Pulmonary lymph node (tissue), 1 donor: ENCODE measurements around a stretch of chr9.

DNA sequence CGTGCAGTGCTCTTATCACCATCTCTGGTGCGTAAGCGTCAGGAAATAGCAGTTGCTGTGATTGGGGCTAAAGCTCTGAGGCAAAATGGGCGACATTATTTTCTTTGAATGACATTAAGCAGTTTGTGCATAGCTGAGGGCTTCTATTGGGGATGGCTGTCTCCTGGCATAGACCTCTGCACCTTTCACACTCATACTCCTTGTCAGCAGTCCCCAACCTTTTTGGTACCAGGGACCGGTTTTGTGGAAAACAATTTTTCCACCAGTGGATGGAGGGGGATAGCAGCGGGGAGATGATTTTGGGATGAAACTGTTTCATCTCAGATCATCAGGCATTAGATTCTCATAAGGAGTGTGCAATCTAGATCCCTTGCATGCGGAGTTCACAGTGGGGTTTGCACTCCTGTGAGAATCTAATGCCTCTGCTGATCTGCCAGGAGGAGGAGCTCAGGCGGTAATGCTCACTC lies 1.2 kb upstream of the MSMP start:
- PRO-cap, result no peak

- PRO-cap, result no peak
Observed at GRCh38 chr9:35775944-35776583, 15.3 kb upstream of the NPR2 start.

DNA sequence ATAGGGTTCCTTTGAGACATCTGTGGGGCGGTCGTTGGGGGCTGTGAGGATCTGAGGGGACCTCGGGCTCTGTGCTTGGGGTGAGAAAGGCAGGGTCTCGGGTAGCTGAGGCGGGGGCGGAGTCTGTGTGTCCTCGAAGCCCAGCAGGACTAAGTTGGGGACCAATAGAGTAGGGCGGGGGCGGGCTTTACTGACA lies 132 bp upstream of the TMEM8B start:
- PRO-cap, result bidirectional peak, plus-strand start outside the sequence, minus-strand start at position 77 of the sequence

- PRO-cap, result no peak
Observed at GRCh38 chr9:35945691-35946220, 12.2 kb downstream of the OR2S2 start.

DNA sequence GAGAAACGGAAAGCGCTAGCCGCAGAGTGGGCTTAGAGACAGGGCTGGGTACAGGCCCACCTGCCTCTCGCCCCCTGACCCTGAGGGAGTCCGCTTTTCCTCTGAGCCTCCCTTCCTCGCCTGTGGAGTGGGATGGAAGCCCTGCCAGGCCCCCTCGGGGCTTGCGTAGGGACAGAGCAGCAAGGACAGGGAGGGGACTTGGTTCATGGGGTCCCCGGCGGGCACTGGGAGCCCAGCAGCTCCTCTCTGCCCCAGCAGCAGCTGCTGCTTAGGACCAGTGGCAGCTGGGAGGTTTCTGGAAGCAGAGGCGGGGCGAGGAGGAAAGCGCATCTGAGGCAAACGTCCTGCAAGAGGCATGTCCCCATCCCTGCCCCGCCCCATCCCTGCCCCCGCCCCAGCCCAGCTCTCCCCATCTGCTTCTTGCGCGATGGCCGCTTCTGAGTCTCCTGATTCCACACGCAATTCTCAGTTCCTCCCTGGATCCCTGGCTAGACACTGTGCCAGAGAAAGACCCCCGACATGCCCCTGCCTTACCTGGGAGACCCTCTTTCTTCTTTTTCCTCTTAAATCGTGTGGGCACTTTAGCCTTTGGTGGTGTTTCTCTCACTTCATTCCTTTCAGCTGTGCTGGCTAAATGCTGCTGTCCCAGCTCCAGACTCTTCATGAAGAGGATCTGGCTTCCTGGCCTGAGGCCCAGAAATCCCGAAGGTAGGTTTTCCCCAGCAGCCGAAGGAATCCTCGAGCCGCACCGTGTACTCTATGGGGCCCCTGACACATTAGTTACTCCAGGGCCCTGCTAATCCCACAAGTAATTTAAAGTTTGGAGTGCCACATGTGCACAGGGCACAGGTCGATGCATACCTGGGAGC lies 4.3 kb upstream of the OR2S2 start:
- PRO-cap, result no peak

DNA sequence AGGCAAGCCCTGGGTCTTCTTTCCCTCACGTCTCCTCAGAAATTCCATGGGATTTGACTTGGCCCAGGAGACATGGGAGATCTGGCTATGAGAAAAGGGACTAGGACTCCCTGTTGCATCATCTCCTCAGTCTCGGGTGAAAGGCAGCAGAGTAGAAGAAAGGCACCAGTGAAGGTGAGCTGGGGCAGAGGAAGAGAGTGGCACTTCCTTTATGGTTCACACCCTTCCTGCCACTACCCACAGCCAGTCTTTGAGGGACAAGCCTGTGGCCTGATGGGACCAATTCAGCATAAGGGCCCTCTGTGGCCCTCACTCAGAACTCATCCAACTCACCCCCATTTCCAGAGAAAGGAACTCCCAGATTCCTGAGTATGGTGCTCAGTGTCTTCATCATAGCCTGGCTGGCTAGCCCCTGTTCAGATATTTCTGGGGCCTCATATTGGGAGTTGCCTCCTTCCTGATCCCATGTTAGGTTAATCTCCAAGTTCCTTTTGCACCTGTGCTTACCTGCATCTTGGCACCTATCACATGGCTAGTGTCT lies 8.4 kb downstream of the GLIPR2 start:
- PRO-cap, result unidirectional peak, minus-strand start at position 134 of the sequence

DNA sequence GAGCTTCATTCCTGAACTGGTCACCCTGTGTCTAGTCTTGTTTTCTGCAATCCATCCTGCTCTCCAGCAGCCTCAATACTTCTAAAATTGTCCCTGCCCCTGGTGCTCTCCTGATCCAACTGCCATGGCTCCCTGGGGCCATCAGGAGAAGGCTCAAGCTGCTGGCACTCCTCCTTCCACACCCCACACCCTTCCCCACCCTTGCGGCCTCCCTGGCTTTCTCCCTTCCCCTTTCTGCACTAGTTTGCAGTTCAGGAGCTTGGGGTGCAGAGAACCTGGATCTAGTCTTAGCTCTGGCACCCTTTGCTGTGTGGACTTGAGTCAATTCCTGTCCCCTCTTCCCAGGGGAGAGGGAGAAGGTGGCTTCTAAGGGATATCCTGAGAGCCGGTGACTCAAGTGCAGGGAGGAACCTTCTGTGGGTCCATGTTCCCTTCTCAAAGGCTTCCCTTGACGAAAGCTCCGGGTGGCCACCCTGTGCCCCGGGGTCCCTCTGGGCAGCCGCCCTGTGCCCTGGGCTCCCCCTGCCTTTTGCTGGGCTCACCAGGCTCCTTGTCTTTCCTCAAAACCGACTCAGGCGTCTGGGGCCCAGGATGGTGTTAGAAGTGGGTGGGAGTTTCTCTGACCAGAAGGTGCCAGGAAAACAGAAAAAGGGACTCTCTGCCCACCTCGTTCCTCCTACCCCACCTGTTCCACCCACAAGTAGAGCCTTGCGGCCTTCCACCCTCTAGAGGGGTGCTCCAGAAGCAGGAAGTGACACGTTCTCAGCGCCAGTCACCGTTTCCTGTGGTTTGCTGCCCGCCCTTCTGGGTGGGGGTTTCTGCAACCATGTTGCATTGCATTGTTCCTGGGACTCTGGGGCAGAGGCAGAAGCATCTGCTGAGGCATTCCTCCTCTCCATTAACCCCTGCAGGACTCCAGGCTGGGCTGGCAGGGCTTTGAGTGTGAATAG lies 15.0 kb downstream of the GLIPR2 start:
- PRO-cap, result bidirectional peak, plus-strand start at position 848 of the sequence, minus-strand start at position 698 of the sequence

DNA sequence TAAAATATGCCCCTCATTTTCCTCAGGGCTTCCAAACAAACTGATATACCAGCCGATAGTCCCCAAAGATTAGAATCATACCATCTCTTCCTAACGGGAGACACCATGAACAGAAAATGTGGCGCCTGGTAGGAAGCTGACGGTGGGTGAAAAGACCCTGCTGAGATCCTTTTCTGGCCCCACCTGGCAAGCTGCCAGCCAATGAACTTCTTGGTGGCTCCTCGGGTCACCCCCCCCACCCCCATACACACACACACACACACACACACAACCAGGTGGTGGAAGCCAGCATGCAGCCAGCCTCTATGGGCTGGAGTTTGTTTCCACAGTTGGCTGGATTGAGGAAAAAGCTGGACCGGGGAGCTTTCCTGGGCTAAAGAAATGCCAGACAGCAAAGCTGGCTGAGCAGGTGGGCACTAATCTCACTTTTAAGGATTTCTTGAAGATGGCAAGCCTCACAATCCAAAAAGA lies 4.8 kb upstream of the CCIN start:
- PRO-cap, result no peak

DNA sequence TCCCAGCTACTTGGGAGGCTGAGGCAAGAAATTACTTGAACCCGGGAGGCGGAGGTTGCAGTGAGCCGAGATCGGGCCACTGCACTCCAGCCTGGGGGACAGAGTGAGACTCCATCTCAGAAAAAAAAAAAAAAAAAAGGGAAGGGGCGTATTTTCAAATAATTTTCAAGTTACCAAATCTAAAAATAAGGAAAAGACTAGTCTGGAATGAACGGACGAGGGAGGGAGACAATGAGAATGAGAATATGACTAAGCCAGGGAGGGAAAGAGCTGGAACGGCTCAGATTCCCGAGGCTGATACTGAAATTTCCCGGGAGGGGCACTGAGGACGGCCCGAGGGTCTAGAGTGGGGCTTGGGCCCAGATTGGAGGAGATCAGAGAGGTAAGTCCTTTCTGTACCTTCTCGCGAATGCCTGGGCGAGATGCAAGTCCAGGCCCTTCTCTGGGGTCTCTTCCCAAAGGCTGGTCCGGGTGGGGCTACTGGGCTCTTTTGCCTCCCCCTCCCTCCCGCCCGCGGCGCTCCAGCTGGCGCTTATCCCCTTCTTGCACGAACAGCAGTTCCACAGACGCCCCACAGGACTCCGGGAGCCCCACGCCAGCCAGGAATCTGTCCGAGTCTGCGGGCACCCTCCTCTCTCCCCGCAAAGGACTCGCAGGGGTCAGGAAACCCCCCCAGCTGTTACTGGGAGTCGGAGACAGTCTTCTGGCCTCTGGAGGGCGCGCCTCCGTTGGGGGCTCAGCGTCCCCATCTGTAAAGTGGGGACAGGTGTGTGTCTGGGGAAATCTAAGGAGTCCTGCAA lies 3.3 kb upstream of the CCIN start:
- PRO-cap, result no peak

- PRO-cap, result no peak
Observed at GRCh38 chr9:36189735-36190345, 881 bp upstream of the CLTA start.

- PRO-cap, result no peak
Observed at GRCh38 chr9:36399963-36400166, 204 bp downstream of the RNF38 start.

DNA sequence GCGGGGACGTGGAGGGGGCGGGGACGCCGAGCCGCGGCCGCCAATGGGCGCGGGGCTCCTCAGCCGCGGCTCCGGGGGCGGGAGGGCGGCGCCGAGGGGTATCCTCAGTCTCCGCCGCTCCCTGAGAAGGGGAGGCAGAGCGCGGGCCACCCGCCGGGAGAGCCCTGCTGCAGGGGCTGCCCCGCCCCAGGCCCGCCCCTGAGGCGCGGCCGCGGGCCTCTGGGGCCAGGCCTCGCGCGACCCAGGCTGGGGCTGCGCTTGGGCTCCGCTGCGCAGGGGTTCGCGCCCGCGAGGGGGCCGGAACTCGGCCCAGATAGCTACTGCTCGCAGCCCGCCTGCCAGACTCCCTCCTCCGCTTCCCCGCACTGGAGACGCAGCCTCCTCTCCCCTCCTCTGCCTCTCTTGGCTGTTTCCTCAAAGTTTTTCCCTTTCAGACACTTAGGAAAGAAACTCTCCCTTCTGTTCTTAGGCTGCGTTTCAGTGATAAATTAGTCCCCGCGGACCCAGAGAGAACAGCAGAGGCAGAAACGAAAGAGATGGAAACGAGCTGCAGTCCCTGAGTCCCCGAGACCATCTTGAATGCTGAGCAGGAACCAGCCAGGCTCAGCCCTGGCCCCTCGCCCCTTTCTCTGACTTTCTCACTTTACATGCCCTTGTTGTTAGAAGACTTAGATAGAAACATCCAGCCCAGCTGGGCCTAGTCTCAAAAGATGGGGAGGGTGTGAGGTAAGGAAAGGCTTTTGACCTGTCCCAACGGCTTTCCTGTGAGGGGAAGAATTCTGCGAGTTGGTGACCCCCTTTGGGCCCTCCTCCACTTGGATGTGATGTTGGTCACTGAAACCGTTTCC lies 84.8 kb upstream of the MELK start:
- PRO-cap, result bidirectional peak, plus-strand start at position 264 of the sequence, minus-strand start outside the sequence

DNA sequence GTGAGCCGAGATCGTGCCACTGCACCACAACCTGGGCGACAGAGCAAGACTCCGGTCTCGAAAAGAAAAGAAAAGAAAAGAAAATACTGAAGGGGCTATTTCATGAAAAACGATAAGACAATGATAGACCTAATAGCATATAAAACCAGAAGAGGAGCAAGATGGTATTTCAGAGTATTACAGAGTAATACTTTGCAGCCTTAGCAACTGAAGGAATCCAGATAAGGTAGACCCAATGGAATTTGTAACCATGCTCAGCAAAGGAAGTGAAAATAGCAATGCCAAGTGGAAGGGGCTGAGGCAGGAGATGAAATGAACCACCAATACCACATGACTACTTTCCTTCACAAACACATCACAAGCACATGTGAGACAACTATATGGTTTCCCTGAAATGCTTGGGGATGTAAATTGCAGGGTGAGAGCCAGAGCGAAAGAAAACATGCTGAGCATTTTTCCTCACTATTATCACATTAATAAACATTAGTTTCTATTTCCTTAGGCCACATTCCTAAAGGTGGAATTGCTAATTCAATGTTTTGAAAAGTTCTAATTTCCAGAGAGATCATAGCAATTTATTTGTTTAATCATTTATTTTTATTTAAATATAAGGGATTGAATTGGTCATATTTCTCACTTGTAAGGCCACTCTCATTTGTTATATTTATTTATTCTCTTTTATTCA lies 79.8 kb upstream of the MELK start:
- PRO-cap, result unidirectional peak, plus-strand start at position 409 of the sequence

GRCh38 chr9:37029206-37029564 lies 4.9 kb downstream of the PAX5 start:
- PRO-cap, result no peak

GRCh38 chr9:37408684-37409693 lies 13.5 kb upstream of the GRHPR start:
- PRO-cap, result bidirectional peak, plus-strand start at chr9:37409578, minus-strand start at chr9:37409389

DNA sequence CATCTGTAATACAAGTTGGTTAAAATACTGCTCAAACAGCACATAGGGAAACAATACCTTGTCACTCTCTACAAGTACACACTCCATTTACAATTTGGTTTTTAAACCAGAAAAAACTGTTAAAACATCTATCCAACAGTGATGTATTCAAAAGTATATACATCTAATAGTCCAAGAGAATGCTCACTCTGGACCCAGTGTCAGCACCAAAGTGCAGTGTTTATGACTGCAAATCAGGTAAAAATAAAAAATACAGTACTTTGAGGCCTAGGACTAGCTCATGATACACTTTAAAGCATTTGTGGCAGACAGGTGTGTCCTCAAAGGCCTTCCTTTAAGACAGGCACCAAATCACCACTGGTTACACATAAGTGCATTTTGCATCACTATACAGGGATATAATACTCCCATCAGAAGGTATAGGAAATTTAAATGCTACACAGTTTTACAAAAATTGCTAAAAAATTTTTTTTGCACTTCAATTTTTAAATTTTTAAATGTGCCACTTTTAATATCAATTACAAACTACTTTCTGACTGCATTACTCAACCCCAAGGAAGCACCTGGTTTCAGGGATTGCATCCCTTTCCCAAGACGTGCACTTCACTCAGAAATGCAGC lies 17.4 kb downstream of the GRHPR start:
- PRO-cap, result no peak

- PRO-cap, result no peak
Observed at GRCh38 chr9:37511970-37513098, 26.6 kb downstream of the POLR1E start.

GRCh38 chr9:37626477-37626798 lies 24.3 kb upstream of the FRMPD1 start:
- PRO-cap, result no peak

- PRO-cap, result no peak
Observed at GRCh38 chr9:37801120-37801943, 735 bp downstream of the DCAF10 start.

- PRO-cap, result no peak
Observed at GRCh38 chr9:37861355-37862094, 42.4 kb downstream of the SLC25A51 start.